AG08470 (cell line): ENCODE measurements around a stretch of chr20.

DNA sequence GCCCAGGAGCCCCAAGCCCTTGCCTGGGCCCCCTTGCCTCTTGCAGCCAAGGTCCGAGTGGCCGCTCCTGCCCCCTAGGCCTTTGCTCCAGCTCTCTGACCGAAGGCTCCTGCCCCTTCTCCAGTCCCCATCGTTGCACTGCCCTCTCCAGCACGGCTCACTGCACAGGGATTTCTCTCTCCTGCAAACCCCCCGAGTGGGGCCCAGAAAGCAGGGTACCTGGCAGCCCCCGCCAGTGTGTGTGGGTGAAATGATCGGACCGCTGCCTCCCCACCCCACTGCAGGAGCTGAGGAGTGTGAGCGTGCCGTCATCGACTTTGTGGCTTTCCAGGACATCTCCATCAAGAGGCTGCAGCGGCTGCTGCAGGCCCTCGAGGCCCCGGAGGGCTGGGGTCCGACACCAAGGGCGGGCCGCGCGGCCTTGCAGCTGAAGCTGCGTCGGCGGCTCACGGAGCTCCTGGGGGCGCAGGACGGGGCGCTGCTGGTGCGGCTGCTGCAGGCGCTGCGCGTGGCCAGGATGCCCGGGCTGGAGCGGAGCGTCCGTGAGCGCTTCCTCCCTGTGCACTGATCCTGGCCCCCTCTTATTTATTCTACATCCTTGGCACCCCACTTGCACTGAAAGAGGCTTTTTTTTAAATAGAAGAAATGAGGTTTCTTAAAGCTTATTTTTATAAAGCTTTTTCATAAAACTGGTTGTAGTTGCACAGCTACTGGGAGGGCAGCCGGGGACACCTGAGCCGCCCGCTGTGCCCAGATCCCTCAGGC is 1.7 kb downstream of the TNFRSF6B start:
- RRBS: 68% methylated on average over 3 of the region's 39 CpGs

DNA sequence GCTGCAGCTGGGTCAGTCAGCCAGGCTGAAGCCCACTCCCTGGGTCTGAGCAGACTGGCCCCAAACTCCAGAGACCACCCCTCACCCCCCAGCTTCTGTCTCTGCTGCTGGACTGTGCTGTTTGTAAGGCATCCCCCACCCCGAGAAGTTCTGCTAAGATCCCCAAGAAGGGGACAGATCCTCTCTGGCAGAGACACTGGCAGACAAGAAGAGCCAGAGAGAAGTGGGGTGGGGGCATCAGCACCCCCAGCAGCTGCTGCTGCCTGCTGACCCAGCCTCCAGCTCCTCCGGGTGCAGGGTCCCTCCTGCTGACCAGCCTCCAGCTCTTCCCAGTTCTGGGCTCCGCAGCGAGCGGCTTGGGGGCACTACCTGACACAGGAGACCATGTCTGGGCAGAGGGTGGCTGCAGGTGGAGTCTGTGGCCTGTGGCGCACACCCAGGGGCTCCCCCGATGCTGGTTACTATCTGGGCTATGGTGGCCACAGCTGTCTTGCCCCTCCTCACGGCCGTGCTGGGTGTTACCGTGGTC is 363 bp downstream of the LIME1 start:
- RRBS: no CpG with 5 or more reads among the region's 10 CpGs

DNA sequence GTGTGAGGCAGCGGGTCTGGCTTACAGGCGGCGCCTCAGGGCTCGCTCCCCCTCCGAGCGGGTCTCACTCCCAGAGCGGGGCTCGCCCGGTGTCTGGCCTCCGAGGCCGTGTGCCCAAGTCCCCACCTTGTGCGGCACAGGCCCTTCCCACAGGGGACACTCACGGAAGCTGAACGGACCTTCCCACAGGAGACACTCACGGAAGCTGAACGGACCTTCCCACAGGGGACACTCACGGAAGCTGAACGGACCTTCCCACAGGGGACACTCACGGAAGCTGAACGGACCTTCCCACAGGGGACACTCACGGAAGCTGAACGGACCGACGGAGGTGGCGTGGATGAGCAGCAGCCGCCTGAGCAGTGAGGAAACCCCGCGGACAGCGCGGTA is 23.3 kb downstream of the ZBTB46 start:
- RRBS: no CpG with 5 or more reads among the region's 30 CpGs

GRCh38 chr20:63854733-63855689 is 6.3 kb upstream of the ABHD16B start:
- RRBS: 5% methylated on average over 9 of the region's 41 CpGs

- RRBS: 26% methylated on average over 26 of the region's 94 CpGs
Measured at GRCh38 chr20:64048443-64049055, 890 bp downstream of the SOX18 start.

DNA sequence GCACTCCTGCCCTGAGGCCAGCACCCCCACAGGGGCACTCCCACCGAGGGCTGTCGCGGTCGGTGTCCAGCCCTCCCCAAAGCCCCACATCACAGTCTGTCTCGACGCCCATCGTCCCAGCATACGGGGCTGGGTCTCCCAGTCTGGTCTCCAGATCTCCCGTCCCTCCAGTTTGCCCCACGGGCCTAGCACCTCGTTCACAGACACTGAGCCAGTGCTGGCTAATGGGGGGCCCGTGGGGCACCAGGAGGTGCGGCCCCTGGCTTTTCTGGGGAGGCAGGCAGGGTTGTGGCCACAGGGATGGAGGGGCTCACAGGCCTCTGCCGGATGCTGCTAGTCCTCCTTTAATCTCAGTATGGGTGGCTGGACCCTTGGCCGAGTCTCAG is 1.5 kb upstream of the SOX18 start:
- RRBS: no CpG with 5 or more reads among the region's 15 CpGs

- RRBS: 80% methylated on average over 3 of the region's 24 CpGs
Measured at GRCh38 chr20:64065063-64065872, 2.3 kb downstream of the TCEA2 start.

DNA sequence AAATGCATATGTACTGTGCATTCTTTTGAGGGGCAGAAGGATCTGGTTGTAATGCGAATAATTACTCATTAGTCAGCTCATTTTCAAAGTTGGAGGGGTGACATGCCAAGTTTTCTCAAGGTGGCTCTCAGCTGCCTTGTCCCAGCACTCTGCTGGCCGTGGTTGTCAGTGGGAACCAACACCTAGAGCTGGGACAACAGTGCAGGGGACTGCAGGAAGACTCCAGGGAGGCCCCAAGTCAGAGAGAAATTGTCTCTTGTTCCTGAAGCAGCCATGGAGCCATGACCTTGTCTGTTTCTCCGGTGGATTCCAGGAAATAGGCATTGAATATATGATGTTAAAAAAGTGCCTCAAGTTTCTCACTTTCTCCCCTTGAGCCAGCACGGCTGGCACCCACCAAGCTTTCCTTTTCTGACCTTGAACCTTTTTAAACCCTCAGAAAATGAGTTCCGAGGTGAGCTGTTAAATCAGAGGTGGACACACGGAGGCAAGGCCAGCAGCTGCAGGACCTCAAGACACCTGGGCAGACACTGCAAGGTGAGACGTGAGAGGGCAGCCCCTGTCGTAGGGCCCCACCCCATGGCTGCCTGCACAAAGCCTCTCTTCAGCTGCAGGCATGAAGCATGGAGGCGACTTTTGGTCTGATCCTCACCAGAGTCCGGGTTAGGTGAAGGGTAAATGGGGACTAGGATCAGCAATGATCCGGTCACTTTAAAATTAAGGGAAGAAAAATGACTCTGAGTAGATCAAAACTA is 25.5 kb downstream of the MYT1 start:
- RRBS: no CpG with 5 or more reads among the region's 11 CpGs

DNA sequence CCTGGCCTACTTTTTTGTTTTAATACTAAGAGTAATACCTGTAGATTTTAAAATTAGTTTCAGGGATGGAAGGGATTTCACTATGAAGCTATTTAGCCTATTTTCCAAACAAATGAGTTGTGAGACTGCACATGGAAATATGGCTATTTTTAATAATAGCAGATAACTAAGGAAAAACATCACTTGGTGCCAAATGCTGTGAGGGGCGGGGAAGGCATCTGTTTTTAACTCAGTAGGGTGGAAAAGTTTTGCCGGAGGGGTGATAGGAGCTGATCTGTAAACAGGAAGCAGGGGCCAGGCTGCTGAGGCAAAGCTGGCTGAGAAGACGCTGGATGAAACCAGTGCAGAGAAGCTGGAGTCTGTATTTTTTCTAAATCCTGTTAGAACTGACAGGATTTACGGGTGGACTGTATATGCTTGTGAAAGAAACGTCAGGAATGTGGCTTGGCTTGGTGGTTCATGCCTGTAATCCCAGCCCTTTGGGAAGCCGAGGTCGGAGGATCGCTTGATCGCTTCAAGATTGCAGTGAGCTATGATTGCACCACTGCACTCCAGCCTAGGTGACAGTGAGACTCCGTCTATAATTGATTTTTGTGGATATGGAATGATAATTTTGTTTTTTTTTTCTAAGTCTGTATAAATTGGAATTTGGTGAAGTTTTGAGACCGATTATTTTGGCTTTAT is 5.6 kb downstream of the PCMTD2 start:
- RRBS: no CpG with 5 or more reads among the region's 11 CpGs

- RRBS: 65% methylated on average over 3 of the region's 23 CpGs
Measured at GRCh38 chr20:64271204-64272024, 15.9 kb downstream of the PCMTD2 start.

DNA sequence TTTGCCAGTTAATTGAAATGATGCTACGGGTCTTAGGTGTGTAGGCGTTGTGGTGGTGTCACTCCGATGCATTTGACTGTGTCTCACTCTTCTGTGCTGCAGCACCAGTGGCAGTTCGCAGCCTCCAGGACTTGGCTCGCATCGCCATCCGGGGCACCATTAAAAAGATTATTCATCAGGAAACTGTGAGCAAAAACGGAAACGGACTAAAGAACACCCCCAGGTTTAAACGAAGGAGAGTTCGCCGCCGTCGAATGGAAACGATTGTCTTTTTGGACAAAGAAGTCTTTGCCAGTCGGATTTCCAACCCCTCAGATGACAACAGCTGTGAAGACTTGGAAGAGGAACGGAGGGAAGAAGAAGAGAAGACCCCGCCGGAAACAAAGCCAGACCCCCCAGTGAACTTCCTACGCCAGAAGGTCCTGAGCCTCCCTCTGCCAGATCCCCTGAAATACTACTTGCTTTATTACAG is 17.6 kb downstream of the PCMTD2 start:
- RRBS: no CpG with 5 or more reads among the region's 20 CpGs

DNA sequence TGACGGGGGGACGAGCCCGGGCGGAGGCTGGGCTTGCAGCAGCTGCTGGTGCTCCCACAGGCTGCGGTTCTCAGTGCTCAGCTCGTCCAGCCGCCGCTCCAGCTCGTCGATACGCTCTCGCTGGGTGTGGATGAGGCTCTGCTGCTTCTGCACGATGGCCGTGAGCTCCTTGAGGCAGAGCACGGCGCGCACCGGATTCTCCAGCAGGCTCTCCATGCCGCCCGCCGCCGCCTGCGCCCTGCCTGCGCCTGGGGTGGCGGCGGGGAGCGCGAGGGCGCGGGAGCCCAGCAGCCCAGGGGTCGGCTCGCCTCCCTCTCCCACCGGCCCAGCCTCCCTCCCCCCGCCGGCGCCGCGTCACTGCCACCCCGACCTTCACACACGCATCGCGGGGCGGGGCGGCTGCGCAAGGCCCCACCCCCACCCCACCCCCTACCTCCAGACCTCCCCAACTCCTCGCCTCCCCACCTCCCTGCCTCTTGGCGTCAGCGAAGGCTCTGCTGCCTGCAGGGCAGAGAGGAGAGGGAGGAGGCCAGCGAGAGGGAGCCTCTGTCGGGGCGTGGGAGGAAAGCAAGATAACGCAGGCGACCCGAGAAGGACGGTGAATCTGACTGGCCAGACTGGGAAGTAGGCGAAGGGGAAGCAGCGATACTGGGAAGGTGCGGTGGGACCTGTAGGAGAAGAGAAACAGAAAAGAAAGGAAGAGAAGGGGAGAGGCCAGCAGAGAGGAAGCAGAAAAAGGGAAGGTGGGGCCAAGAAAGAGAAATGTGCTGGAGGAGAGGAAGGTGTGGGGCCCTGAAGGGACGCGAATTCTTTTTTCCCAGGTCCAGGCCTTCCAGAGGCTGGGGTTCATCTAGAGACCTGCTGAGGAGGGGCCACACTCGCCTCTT is 72.5 kb downstream of the PCMTD2 start:
- RRBS: no CpG with 5 or more reads among the region's 61 CpGs